ENCODE results near the genes HOXC12 and ZNF385A.

DNA sequence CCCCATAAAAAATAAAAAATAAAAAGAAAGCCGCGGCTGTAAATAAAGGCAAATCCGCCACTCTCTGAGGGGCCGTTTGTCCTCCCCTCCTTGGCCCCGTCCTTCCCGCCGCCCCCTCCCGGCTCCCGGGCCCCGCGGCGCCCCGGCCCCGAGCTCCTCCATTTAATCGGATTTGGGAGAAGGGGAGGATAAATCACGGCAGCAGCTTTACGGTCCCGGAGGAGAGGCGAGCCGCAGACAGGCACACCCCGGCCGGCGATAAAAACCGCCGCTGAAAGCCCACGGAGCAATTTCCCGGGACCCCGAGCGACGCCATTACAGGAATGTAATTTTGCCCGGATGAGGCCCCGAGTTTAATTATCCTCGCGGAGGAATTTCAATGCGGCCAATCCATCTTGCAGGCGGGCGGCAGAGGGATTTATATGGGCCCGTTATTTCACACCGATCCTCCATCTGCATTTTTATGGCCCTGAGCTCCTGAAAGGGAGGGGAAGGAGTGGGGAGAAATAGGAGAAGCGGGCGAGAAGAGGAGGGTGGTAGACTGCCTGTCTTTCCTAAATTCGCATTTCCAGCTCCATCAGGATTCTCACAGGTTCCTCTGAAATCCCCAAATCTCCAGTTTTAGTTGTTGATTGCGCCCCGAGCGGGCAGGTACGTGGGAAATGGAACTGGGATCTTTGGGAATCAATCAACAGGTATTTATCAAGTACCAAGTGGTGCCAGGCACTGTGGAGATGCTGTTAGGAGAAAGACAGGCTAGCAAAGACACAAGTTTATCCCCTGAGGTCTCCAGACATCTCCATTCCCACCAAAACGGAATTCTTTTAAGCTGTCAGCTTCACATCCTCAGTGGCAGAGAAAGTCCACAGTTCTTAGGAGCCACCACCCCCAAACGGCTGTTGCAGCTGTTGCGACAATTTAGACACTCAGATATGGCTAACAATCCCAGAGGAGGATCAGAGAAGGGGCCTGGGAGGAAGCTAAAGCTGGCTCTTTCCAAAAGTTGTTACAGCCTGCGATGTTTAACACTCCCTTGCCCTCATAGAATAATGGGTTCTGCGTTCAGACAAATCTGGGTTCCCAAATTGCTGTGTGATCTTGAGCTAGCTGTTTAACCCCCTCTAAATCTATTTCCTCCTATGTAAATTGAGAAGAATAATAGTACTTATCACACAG is 1.6 kb upstream of the ATP5MC2 start:
- PRO-cap = no peak
- RRBS, 2 experiments = 6% methylated on average over 16 of the region's 51 CpGs

- PRO-cap = no peak
- RRBS, 2 experiments = 1 to 4% methylated on average over 7 to 11 of the region's 39 CpGs
Measured at GRCh38 chr12:53695259-53695748, 19.4 kb upstream of the ATP5MC2 start.

- PRO-cap = no peak
- RRBS, 2 experiments = no CpG with 5 or more reads among the region's 14 CpGs
Measured at GRCh38 chr12:53696822-53697187, 20.9 kb upstream of the ATP5MC2 start.

DNA sequence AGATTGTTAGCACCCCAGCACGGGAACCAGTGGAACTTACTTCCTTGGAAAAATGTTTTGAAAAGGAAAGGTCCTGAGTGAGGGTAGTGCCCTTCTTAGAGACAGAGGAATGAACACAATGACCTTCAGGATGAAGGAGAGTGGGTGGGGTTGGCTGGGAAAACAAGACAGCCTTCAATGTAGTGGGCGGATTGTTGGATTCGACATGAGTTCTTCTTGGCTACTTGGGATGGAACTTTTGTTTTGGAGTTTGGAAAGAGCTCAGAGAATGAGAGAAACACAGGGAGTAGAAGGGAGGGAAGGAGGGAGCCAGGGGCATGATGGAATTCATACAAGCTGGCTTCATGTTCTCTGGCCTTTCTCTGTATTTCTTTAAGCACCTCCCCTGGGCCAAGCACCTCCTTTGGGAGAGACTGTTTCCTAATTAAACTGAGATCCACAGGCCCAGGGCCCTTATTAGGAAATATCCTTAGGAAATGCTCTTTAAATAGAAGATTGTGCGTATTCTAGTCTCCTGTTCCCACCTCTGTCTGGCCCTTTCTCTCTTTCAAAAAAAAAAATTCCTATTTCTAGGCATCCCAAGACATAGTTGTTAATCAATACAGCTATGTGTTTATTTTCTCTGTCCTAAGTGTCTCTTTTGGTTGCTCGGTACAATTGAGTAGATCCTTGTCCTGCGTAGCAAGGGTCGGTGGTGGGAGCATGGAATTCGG is 48.6 kb upstream of the CALCOCO1 start:
- PRO-cap = no peak
- RRBS, 2 experiments = no CpG with 5 or more reads among the region's 8 CpGs

DNA sequence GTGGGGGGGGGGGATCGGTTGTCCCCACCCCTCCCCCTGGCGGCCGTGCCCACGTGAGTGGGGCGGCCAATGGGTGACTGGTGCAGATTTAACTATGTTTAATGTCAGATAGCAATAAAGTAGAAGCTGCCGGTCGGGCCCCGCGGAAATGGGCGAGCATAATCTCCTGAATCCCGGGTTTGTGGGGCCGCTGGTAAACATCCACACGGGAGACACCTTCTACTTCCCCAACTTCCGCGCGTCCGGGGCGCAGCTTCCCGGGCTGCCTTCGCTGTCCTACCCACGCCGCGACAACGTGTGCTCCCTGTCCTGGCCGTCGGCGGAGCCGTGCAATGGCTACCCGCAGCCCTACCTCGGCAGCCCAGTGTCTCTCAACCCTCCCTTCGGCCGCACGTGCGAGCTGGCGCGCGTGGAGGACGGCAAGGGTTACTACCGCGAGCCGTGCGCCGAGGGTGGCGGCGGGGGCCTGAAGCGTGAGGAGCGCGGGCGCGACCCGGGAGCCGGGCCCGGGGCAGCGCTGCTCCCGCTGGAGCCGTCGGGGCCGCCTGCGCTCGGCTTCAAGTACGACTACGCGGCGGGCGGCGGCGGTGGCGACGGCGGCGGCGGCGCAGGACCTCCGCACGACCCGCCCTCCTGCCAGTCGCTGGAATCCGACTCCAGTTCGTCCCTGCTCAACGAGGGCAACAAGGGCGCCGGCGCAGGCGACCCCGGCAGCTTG is at the start of gene HOXC12:
Gene HOXC12 (plus strand): TSS at position 122 of the 718 bp plus-strand sequence.
- PRO-cap = no peak
- RRBS, 2 experiments = 4% methylated on average over 10 to 12 of the region's 85 CpGs

GRCh38 chr12:53979736-53980740 is 4.9 kb upstream of the HOXC10 start:
- PRO-cap = no peak
- RRBS, 2 experiments = no CpG with 5 or more reads among the region's 10 CpGs

GRCh38 chr12:53988824-53989777 is 4.2 kb downstream of the HOXC10 start:
- PRO-cap = no peak
- RRBS, 2 experiments = no CpG with 5 or more reads among the region's 24 CpGs

DNA sequence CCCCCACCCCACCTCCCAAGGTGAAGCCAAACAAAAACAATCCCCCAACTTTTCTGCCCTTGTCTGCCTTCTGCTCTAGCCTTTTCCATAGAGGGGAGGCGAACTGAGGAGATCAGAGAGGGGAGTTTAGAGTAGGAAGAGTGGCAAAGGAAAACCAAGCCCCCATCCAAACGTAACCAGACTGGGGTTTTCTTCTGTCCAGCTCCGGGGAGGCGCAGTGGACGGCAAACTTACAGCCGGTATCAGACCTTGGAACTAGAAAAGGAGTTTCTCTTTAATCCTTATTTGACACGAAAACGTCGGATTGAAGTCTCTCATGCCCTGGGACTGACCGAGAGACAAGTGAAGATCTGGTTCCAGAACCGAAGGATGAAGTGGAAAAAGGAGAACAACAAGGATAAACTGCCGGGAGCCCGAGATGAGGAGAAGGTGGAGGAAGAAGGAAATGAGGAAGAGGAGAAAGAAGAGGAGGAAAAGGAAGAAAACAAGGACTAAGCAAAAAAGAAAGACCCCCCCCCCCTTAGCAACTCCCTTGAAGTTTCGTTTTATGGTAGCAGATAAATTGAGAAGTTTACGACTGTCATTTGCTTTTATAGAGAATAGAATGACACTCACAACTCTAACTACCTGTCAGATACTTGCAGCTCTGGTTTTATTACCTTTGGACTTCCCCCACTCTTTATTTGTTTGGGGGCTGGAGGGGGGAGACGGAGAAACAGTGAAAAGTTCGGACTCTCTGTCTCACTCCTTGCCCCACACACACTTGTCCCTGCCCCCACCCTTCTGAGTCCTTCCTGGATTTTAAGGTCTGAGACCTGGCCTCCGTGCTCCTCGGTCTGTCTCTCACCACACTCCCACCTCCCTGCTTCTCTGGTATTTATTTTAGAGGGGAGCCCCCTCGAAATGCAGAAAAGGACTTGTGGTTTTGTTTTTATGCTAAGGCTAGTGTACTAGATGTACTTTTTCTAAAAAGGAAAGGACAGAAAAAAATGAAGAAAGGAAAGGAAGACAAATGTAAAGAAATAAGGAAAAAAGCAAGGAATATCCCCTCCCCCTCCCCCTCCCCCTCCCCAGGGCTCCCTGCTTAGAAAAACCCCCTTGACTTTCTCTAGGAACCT is 2.5 kb downstream of the HOXC8 start:
- PRO-cap = no peak
- RRBS, 2 experiments = 0% methylated on average over 1 of the region's 20 CpGs; no CpG with 5 or more reads in 1 of the 2 experiments

DNA sequence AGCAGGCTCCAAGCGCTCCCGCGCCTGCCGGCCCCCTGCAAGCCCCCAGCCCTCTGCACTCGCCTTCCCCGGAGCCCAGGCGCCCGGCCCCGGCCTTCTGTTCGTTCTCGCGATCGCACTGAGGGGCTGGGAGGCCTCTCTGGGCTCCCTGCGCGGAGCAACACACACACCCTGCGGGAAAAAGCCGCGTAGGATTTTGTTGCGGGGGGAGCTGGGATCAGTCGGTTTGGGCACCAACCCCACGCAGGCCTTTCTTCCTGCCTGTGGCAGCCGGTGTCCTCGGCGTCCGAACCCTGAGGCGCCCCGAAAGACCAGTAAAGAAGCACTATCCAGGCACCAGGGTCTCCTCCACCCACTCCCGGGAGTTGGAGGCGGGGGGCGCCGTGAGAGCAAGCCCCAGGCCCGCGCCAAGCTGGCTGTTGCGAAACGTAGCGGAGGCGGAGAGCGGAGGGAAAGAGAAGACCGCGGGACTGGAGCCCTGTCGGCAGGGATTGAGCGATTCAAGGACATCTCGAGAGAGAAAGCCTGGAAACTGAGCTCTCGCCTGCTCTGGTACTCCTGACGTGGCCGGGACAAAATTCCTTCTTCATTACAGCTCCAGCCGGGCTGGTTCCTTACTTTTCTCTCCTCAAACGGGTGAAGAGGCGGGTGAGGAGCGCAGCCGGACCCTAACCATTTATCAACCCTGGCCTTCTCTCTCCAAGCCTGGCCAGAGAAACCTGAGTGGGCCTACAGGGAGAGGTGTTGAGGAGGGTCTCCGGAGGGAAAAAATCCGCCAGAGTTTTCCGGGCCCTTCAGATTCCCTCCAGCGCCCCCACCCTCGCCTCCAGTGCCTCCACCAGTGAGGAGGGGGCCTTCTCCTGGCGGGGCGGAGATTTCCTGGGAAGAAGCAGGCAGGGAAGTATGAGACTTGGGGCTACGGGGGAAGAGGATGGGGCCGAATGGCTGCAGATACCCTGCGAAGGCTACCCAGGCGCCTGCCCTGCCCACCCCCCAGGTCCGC is 1.7 kb upstream of the HOXC5 start:
- PRO-cap = no peak
- RRBS, 2 experiments = 5 to 8% methylated on average over 20 to 25 of the region's 63 CpGs

- PRO-cap = no peak
- RRBS, 2 experiments = no CpG with 5 or more reads among the region's 22 CpGs
Measured at GRCh38 chr12:54127020-54127442, 61.8 kb downstream of the SMUG1 start.

GRCh38 chr12:54173027-54173788 is 15.6 kb downstream of the SMUG1 start:
- PRO-cap = no peak
- RRBS, 2 experiments = 3 to 4% methylated on average over 9 of the region's 62 CpGs

- PRO-cap = no peak
- RRBS, 2 experiments = no CpG with 5 or more reads among the region's 7 CpGs
Measured at GRCh38 chr12:54229532-54230197, 40.9 kb upstream of the SMUG1 start.

- PRO-cap = no peak
- RRBS, 2 experiments = no CpG with 5 or more reads among the region's 5 CpGs
Measured at GRCh38 chr12:54350352-54351074, 13.8 kb downstream of the GPR84 start.

GRCh38 chr12:54372280-54372755 is 8.0 kb upstream of the GPR84 start:
- PRO-cap = no peak
- RRBS, 2 experiments = no CpG with 5 or more reads among the region's 5 CpGs

DNA sequence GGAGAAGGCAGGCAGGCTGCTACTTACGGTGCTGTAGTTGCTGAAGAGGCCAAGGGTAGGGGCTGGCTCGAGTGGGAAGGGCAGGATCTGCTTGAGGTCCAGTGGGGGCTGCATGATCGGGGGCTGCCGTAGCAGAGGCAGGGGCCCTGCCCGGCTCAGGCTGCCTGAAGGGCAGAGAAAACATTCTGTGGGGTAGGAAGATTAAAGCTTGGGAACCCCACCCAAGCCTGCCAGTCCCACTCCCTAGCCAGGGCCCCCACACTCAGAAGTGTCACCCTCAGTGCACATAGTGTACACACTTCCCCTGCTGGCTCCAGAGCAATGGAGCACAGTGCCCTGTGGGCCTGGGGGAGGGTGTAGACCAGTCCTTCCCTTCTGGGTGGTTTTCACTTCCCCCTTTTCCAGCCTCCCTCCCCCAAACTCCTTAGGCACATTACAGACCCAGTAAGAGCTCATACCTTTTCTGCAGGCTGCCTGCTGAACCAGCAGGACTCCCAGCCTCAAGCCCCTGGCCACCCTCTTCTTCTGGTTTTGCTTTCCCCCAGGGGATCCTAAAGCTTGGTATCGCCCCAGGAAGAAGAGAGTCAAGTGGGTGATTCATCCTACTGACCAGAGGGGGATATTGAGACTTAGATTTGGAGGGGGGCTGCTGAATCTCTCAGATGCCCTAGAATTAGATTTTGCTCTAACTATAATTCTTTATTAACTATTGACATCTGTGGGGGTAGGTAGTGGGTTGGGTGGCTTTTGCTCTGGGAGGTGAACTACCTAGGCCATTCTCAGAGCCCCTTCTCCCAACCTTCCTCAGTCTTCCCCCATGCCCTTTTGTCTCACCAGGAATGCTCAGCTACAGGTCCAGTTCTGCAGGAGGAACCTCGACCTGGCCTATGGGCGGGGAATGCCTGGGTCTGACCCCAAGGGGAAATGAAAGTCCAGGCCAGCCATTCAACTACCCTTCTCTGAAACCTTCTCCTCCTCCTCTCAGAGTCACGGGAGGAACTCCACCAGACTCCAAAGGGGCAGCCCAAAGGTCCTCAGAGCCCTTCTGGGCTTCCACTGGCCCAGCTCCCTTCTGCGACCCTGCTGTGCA is at the start of gene ZNF385A:
Gene ZNF385A (minus strand): TSS at position 333 of the 1,090 bp plus-strand sequence.
- PRO-cap = no peak
- RRBS, 2 experiments = no CpG with 5 or more reads among the region's 10 CpGs

- PRO-cap = unidirectional peak, minus-strand start at chr12:54393228
- RRBS, 2 experiments = no CpG with 5 or more reads among the region's 11 CpGs
Measured at GRCh38 chr12:54392904-54394185, 8.8 kb upstream of the ZNF385A start.

DNA sequence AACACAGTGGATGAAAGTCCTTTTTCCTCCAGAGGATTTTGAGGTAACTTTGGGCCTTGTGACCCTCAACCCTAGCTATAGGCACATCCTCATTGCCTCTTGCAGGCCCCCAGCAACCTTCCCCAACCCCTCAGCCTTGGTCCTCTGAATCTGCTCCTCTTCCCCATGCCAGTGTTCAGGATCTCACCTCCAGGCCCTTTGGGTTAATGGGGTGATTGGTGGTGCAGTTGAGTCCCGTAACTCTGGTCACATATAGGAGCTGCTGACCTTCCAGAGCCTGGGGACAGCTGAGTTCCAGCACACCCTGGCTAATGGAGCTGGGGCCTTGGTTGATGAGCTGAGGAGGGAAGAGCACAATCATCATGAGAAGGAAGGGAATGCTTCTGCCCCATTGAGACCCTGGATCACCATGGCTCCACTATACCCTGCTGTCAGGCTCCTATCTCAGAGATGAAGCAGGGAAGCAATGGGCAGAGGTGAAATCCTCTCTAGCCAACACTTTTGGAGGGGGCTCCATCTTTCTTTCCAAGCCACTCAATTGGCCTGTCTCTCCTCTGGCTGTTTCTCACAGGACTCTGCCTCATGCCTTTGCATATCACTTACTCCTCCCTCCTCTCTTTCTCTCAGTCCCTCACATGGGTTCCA is 16.2 kb upstream of the ZNF385A start:
- PRO-cap = no peak
- RRBS, 2 experiments = no CpG with 5 or more reads among the region's 1 CpG

DNA sequence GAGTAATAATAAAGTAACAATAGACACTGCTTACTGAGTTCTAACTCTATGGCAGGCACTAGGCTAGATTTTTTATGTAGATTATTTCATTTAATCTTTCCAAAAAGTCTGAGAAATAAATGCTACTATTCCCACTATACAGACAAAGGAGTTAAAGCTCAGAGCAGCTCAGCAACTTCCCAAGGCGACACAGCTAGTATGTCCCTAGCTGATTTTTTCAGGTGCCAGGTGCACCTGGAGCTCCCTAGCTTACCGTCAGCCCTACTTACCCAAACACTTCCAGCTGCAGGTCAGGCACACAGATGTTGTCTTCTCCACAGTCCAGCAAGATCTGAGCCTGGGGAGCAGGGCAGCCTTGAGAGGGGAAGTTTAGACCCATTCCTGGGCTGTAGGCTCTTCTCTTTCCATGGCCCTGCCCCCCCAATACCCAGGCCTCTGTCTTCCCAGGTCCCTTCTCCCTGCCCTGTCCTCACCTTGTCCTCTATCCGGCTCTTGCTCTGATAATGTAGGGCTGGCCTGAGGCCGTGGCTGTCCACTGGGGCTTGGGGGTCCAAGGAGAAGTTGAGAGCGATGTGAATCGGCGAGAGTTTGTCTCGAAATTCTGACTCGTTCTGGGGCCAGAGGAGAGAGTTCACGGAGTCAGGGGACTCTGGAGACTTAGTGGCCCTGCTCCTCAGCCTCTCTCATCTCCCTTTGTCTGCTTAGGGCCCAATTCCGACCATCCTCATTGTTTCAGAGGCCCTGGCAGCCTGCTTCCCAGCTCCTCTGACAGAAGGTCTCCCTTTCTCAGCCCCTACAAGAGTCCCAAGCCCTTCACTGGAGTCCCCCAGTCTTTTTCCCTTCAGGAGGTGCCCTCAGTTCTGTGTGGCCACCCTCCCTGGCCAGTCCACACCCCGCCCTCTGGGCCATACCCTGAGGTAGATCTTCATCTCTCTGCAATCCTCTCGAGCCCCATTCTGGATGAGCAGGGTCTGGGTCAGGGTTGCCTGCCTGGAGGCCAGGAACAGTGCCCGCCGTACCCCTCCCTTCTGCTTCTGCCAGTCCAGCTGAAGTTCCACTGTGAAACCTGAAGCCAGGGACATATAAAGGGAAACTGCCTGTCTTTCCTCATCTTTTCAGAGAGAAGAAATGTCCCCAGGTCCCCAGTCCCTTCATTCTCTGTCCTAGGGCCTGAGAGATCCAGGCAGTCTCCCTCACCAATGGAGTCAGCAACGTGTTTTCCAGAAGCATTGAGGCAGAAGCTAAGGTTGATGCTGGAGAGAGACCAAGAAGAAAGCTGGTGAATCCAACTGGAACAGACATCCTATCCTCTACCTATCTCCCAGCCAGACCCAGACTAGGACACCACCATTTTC is 15.9 kb downstream of the ITGA5 start:
- PRO-cap = no peak
- RRBS, 2 experiments = no CpG with 5 or more reads among the region's 16 CpGs

DNA sequence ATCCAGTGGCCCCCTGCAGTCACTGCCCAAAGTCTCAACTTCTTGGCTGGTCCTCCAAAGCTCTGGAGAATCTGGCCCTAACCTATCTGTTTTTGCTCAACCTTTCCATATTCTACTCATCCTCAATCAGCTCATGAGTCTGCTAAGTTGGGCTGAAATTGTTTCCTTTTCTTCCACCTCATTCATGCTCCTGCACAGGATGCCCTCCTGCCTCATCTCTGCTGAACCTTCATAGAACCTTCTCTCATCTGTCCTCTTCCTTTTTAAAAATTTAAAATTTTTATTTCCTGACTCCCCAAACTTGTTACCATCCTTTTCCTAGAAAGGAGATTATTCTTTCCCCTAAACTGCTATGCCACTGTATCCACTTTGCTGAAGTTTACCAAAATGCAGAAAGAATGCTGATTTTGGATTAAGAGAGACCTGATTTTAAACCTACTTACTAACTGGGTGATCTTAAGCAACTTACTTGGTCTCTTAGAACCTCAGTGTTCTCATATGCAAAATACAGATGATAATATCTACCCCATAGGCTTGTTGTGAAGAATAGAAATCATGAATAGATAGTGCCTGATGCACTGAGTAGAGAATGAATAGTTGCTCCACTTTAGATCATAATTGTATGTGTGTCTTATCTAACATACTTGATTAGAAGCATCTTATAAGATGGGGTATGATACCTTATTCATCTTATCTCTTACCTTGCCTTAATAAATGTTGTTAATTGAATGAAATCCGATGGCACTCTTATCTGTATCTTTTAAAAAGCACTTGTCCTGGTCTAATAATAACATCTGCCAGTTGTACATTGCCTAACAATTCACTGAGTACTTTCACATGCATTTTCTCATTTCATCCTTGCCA is 12.3 kb downstream of the ITGA5 start:
- PRO-cap = no peak
- RRBS, 2 experiments = no CpG with 5 or more reads among the region's 1 CpG

DNA sequence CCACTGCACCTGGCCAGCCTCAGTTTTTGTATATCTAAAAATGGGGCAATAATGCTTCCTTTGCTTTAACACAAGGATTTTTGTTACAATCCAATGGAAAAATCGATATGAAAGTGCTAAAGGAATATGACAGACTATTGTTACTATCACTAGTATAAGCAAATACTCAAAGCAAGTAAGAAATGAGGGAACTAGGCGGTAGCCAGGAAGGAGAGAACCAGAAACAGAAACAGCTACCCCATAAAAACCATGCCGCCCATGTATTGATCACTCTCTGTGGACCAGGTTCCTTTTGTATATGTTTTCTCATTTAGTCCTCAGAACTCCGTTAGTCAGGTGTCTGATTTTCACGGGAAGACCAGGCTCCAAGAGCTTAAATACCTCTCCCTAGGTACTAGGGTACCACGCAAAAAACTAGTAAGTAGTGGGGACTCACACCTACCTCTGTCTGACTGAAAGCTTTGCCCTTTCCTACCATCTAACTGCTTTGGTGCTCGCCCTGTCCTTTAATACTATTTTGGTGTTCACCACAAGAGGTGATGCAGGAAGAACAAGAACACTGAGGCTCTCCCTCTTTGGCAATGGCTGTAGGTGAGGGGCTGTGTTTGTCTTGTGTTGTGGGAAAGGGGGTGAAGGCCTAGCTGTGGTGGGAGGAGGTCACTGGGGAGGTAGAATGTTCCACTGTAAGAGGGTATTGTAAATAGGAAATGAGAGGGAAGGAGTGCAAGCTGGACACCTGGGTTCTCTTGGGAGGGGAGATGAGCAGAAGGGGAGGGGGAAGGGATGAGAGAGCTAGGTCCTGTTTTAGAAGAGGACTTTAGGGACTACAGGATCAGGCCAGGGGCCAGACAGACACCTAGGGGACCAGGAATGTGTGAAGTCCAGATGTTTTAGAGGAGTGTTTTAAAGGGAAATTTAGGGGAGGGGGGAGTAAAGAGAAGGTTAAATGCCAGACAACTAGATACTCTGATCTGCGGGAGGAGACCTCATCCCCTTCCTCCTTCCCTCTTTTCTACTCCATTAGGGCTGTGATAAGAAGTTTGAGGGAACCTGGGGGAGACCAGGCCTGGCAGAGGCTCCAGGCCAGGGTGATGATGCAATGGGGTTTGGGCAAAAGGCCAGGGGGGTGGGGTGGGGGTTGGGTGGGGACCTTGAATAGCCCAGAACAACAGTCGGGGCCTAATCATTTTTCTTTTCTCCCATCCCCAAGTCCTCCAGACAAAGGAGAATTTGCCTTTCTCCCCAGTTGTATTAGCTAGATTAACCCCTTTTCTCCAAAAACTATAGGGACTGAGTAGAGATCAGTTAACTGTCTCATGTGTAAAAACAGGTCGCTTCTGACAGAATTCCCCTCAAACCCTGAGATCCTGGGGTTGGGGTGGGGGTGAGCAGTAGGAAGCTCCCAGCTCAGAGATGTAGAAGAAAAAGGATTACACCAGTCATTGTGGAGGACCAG is 2.2 kb downstream of the ITGA5 start:
- PRO-cap = no peak
- RRBS, 2 experiments = no CpG with 5 or more reads among the region's 10 CpGs